ENCODE measurements around a stretch of chr1.

GRCh38 chr1:56964291-56965410, 1.2 kb downstream of the C8B start:
- RRBS = no CpG with 5 or more reads among the region's 12 CpGs

DNA sequence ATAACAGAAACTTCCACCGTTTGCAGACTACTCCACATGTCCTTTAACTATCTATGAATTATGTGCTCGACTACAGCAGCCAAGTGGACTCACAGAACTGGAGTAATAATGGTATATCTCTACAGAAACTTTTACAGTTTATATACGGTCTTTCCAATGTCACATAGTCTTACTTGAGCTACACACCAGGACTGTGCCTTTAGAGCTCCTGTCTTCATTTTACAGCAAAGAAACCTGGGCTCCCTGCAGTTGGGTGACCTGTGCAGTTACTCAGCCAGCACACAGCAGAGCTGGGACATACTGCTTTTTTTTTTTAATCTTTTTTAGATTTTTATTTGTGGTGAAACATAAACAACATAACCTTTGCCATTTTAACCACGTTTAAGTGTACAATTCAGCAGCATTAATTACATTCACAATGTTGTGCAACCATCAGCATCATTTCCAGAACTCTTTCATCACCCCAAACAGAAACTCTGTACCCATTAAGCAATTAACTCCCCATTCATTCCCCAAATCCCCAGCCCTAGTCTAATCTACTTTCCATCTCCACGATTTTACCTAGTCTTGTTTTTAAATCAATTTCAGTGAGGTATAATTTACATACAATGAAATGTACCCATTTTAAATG, 37.5 kb upstream of the C8B start:
- RRBS = no CpG with 5 or more reads among the region's 5 CpGs

DNA sequence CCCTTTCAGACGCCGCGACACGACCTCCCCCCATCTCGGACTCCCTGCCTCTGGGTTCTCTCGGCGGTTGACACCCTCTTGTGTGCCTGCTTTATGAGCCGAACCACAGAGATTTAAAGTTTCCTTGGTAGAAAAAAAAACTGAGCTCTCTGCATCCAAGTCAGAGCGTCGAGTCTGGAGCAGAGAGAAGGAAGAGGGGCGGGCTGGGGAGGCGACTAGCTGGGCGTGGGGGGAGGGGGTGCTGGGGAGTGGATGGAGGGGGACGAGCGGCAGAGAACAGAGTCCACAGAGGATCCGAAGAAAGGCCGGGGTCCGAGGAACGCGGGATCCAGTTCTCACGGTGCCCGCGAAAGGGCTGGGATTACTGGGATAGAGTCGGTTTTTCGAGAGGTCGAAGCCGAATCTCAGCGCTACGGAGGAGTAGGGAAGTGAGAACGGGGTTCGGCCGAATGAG, 808 bp downstream of the DAB1 start:
- RRBS = no CpG with 5 or more reads among the region's 32 CpGs

- RRBS = no CpG with 5 or more reads among the region's 2 CpGs
These were observed 533.6 kb upstream of the DAB1 start for GRCh38 chr1:57957421-57957923.

DNA sequence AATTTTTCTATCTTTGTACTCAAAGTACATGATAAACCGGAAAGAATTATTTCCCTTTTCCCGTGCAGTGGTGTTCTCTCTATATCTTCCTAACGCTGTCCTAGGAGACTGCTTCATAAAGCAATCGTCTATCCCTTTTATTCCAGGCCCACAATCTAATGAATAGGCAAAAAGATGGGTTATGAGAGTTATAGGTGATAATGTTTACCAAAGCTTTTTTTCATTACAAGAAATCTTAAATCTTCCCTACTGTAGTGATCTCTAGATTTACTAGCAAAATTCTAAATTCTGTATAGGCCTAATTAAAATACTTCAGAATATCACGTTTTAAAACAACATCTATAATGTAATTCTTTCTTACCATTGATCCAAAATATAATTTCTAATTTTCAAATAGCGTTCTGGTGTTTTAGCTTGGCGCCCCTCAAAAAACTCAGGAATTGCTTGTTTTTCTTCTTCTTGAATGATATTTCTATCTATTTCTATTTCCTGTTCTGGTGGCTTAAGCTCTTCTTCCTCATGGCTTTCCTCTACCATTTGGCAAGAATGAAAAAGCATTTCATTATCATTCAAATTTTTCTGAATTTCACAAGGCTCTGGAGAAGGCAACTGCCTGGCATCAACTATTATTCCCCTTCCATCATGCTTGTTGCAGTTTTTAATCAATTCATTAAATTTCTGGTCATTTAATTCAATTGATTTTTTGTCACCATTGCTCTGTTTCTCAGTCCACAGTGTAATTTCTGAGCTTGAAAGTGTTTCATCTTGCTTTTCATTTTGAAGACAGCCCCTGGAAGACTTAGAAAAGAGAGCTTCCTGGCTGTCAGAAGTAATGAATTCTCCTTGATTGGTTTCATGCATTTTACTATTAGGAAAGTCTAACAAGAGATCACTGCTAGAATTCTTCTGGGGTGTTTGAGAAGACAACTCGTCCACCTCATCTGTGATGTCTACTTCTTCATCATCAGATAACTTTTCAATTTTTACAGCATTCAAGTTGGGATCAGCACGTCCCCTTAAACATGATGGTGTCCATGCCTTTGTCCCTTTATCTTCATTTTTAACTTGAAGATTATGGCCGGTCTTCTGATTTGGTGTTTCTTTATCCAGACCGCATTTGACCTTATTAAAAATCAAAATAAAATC, 18.1 kb downstream of the MYSM1 start:
- RRBS = no CpG with 5 or more reads among the region's 11 CpGs

DNA sequence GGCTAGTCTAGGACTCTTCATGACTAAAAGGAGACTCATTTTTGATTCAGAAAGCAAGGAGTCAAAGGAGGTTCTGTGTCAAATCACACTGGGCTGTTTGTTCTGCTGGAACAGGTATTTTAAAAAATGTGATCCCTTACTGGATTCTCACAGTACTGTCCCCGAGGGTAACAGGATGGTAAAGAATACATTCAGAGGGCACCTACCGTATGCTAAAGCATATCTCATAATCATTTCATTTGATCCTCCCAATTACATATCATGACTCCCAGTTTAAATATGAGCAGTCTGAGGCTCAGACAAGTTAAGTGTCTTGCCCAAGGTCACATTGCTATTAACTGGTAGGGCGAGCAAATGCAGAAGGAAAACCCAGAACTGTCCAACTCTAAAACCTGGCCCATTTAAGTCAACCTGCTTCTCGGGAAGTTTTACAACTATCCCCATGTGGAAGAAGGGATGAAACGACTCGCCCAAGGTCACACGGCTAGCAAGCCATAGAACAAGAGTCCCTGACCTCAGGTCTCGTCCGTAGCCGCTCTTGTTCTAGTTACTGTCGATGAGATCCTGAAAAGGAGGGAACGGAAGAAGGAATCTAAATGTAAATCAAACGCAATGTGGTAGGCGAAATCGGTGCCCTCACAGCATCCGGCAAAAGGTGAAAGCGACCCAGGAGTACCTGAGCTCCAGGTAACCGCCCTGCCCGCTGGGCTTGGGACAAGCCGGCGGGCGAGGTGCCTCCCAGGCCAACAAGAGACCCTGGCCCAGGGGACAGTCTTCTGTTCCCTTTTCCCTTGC, 556 bp downstream of the MYSM1 start:
- RRBS = 1% methylated on average over 7 of the region's 22 CpGs

DNA sequence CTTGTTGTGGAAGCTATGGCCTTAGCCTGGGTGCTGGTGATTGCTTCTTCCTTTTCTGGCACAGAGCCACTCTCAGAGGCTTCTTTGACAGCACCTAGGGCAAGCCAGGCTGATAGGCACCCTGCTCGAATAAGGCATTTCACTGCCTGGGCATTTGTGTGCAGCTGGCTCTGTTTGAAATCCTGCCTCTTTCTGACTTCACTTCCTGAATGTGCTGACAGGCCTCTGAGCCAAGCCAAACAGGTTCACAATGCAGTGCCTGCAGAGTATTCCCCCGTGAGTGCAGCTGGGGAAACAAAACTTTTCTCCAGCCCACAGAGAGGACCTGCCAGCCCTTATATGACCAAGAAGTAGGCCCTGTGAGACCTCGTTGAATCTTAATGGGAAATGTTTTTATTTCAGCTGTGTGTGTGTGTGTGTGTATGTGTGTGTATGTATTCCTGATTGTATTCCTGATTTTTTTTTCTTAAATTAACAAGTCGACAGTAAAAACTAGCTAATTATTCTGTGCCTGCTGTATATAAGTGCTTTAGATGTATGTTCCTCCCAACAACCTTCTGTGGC, 10.4 kb downstream of the JUN start:
- RRBS = no CpG with 5 or more reads among the region's 4 CpGs

- RRBS = no CpG with 5 or more reads among the region's 4 CpGs
These were observed 23.2 kb upstream of the JUN start for GRCh38 chr1:58806823-58807631.

DNA sequence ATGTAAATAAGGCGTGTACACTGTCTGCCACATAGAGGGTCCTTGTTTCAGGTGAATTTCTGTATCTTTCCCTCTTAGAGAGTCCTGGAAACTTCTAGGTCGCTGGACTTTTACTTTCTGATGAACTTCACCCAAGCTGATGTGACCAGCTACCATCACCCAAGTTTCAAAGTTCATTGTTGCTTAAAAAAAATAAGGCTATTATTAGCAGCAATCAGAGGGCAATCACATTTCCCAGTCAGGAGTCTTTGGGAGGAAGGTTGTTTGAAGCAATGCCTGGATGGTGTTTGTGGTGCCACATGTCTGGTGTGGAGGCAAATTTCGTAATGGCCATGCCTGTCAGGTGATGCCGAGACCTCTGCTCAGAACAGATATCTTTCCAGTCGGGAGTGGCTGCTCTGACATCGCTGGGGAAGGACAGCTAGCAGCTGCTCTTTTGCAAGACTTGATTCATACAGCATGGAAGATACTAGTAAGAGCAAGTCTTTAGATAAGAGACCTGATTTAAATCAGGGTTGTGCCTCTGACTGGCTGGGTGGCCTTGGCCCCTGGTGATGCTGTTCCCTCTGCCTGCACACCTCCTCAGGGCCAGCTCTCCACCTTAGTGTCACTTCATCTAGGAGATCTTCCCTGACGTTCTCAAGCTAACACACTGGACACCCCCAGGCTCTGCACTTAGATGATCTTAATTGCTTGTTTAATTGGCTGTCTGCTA, 187.8 kb upstream of the JUN start:
- RRBS = no CpG with 5 or more reads among the region's 7 CpGs

- RRBS = no CpG with 5 or more reads among the region's 3 CpGs
These were observed 235.0 kb upstream of the FGGY start for GRCh38 chr1:59061781-59062454.

DNA sequence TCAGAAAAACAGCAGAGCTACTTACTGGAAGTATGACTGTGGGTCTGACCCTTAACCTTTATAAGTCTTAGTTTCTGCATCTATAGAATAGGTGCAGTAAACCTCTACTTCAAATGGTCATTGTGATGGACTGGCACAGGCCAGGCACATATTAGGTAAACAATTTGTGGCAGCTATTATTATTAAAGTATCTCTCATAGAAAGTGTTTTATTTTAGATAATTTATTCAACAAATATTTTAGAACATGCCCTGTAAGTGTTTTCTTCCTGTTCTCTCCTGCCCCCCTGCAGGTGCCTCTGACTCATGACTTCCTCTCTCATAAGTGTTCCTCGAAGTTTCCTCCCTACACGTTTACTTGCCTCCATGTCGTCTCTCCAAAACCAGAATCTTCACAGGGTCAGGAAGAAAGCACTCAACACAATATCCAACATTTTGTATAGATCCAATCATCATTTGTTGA, 224.7 kb upstream of the FGGY start:
- RRBS = no CpG with 5 or more reads among the region's 3 CpGs

GRCh38 chr1:59078049-59078493, 218.8 kb upstream of the FGGY start:
- RRBS = no CpG with 5 or more reads among the region's 2 CpGs

GRCh38 chr1:59601051-59601723, 213.6 kb upstream of the HOOK1 start:
- RRBS = no CpG with 5 or more reads among the region's 13 CpGs

DNA sequence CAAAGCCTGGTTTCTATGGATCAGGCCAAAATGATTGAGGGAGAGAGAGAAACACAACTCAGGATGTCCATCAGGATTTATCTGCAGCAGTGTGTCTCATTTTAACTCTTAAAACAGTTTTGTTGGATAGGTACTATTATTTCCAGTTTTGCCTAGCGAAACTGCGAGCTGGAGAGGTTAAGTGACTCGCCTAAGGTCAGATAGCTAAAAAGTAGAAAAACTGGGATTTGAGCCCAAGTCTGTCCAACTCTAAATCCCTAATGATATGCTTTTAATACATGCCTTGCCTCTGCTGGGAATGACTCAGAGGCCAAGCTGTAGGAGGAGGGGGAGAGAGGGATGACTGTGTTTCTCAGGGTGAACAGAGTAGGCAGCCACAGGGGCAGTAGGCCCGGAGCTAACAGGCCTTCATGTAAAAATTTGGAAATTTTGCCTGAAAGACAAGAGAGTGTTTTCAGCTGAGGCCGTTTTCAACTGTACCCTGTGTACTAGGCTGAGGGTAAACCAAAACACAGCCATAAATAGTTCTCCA, 107.6 kb upstream of the HOOK1 start:
- RRBS = no CpG with 5 or more reads among the region's 5 CpGs

DNA sequence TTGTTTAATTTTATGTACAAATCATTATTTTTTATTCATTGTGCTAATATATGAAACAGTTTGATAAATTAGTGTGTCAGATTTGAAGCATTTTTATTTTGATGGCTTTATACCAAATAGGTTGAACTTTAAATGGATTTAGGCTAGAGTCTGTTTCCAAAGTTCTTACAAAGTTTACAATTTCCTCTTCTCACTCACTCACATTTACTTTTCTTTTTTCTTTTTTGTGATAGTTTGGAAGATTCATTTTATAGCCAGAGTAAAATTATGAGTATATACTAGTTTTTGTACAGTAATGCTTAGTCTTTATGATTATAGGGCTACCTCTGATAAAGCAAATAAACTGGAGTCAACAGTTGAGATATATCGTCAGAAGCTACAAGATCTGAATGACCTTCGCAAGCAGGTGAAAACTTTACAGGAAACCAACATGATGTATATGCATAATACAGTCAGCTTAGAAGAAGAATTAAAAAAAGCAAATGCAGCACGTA, 33.3 kb downstream of the HOOK1 start:
- RRBS = no CpG with 5 or more reads among the region's 3 CpGs

DNA sequence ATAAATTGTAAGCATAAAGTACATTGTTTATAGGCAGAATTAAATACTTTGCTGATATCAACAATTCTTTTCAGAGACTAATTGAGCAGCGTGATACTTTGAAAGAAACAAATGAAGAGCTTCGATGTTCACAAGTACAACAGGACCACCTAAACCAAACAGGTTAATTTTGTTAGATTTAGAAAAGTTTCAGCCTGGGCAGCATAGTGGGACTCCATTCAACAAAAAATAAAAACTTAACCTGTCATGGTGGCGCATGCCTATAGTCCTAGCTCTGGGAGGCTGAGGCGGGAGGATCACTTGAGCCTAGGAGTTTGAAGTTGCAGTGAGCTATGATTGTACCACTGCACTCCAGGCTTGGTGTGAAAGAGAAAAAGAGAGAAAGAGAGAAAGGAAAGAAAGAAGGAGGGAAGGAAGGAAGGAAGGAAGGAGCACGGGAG, 43.6 kb downstream of the HOOK1 start:
- RRBS = no CpG with 5 or more reads among the region's 5 CpGs

DNA sequence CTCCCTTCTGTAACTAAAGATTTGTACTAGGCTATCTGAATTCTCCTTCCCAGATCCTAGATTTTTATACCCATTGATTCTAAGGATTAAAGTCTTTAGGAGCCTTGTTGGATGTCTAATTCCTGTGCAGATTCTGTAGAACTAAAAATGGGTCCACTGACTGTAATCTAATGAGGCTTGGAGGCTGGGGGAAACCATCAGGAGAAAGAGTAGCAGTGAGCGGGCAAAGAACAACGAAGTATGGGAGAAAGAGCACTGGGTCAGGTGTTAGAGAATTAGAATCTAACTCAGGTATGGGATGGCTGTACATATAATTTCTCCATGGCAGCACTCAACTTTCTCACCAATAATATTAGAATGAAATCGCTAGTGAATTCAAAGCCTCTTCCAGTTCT, 74.3 kb upstream of the C1orf87 start:
- RRBS = no CpG with 5 or more reads among the region's 3 CpGs

- RRBS = no CpG with 5 or more reads among the region's 10 CpGs
These were observed 207.8 kb upstream of the C1orf87 start for GRCh38 chr1:60281189-60281960.

GRCh38 chr1:60873302-60873610, 209.1 kb upstream of the NFIA start:
- RRBS = no CpG with 5 or more reads among the region's 10 CpGs

All from hTERT-HM (cell line).